Osteoblast (primary cell): ENCODE measurements around a stretch of chr7.

DNA sequence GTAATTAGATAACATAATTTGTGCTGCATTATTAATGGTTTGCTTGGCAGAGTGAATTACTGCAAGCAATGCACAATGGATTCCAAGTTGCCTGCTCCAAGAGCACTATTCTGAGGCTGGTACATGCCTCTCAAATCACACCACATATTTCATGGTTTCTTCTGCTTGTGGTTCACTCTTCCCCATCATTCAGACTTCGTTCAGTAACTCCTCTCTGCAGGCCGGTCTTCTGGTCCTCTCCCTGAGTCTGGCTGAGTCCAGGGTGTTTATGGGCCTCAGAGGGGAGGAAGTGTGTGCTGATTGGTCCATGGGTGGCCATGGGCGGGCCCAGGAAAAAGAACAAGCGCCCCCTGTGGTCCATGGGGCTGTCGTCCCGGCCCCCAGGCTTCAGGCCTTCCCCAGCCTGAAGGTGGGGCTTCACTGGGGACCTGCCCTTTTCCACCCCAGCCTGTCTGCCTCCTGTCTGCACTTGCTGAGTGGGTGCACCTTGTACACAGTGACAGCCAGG is 123.8 kb downstream of the VIPR2 start:
- CAGE, long polyA plus RNA, result no peak
- RRBS, result no CpG with 5 or more reads among the region's 6 CpGs

DNA sequence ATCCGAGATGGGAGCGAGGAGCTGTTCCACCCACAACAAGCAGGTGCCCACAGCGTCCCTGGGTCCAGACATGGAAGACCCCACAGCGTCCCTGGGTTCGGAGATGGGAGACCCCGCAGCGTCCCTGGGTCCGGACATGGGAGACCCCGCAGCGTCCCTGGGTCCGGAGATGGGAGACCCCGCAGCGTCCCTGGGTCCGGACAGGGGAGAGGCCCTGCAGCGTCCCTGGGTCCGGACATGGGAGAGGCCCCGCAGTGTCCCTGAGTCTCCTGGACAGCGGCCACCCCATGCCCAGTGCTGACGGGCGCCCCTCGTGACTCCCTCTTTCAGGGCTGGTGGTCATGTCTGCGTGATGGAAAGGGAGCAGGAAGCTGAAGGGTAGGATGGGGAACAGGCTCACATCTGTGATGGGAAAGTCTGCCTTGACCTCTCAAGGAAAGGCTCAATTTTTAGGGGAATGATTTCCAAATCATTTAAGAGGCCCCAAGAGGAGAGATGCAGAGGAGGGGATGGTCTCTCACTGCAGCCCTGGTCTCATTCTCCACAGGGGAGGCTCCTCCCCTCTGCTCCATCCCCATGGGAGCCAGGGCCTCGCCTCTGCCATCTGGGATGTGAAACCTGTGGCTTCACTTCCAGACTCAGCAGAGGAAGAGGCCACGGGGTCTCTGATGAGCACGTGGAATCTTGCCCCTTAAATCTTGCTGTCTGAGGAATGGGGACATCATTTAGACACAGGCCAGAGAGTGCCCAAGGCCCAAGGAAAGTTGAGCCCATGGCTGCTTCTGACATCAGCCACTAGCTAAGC is 50.9 kb downstream of the VIPR2 start:
- CAGE, long polyA plus RNA, result no peak
- RRBS, result 89% methylated on average over 2 of the region's 25 CpGs

GRCh38 chr7:159144195-159144563 is 488 bp downstream of the VIPR2 start:
- CAGE, long polyA plus RNA, result no peak
- RRBS, result 3% methylated on average over 17 of the region's 37 CpGs